OVCAR3 (cell line): Measurements from ENCODE around the genes EFNA5, PJA2, MAN2A1, TMEM232 and WDR36.

GRCh38 chr5:107474445-107474850 lies 196.3 kb downstream of the EFNA5 start:
- RRBS = no CpG with 5 or more reads among the region's 4 CpGs

DNA sequence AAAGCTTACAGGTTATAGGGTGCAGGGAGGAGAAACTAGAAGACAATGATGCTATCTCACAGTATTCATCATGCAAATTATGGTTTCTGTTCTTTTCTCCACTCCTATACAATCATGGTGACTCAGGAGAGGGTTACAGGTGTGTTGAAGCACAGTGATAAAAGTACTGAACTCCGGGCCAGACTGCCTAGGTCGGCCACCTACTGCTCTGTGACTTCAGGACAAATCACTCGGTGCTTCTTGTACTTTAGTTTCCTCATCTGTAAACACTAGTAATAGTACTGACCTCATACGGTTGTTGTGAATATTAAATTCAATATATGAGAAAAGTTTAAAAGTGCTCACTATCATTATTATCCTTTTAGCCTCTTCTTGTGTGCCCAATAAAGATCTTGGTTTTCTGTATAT lies 153.5 kb downstream of the EFNA5 start:
- RRBS = no CpG with 5 or more reads among the region's 4 CpGs

DNA sequence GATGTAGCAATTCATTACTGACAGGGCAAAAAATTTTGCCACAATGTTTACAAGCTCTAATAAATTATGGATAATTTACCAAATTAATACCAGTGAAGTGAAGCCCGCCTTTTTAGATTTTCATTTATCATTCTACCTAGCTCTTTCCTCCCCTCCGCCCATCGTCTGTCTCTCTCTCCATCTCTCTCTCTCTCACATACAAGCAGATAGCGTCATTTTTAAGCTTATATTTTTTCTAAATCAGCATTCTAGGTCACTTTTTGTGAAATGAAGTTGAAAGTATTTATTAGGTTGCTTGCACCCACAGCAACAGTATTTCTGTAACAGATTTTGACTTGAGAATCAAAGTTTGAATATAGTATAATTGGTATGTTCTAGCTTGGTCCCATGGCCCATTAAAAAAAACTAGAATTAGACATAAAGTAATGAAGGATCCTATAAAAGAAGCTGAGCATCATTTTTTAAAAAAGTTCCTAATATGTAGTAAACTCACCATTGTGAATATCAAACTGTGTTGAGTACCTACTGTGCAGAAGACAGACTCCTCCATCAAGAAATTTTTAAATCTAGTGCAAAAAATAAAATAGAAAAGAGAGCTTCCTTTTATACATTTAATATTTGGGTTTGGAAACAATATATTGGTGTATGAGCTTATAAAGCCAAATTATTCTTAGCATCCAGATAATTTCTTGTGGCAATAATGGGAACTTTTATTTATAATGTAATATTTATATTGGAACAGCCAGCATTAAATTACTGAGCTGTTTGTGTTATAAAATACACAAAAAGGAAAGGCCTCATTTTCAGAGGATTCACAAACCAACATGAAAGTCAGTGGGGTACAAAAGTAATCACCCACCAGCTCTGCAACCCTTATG lies 108.3 kb downstream of the EFNA5 start:
- RRBS = no CpG with 5 or more reads among the region's 4 CpGs

- RRBS = no CpG with 5 or more reads among the region's 4 CpGs
Observed at GRCh38 chr5:107594389-107595117, 76.2 kb downstream of the EFNA5 start.

DNA sequence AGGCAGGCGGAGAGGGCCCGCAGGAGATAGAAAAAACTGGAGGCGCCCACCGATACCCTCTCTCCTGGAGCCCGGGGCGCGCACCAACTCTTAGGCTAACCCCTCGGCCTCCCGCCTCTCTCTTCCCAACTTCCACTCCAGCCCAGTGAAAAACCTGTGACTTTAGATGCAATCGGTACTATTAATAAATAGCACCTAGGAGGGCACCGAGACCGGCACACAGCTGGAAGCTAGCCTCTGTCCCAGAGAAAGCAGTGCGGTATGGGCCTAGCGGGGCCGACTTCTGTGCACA lies 1.6 kb downstream of the EFNA5 start:
- RRBS = 8% methylated on average over 3 of the region's 15 CpGs

DNA sequence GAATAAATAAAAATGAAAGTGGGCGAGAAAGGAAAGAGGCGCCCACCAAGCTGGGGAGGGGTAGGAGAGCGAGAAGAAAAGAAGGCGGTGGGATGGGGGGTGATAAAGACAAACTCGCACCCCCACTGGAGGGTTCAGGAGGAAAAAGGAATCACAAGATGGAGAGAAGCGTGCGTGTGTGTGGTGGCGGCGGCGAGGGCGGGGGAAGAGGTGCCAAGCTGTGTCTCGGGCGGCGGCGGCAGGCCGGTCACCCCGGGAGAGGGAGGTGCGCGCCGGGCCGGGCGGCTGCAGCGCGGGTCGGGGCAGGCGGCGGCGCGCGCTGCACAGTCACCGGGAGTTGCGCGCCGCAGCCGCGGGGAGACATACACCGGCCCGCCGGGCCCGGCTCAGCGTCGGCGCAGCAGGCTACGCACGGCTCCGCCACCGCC lies at the start of gene EFNA5:
EFNA5 (minus strand) TSS at position 212 of the 428 bp plus-strand sequence.
- RRBS = 4% methylated on average over 24 of the region's 47 CpGs

DNA sequence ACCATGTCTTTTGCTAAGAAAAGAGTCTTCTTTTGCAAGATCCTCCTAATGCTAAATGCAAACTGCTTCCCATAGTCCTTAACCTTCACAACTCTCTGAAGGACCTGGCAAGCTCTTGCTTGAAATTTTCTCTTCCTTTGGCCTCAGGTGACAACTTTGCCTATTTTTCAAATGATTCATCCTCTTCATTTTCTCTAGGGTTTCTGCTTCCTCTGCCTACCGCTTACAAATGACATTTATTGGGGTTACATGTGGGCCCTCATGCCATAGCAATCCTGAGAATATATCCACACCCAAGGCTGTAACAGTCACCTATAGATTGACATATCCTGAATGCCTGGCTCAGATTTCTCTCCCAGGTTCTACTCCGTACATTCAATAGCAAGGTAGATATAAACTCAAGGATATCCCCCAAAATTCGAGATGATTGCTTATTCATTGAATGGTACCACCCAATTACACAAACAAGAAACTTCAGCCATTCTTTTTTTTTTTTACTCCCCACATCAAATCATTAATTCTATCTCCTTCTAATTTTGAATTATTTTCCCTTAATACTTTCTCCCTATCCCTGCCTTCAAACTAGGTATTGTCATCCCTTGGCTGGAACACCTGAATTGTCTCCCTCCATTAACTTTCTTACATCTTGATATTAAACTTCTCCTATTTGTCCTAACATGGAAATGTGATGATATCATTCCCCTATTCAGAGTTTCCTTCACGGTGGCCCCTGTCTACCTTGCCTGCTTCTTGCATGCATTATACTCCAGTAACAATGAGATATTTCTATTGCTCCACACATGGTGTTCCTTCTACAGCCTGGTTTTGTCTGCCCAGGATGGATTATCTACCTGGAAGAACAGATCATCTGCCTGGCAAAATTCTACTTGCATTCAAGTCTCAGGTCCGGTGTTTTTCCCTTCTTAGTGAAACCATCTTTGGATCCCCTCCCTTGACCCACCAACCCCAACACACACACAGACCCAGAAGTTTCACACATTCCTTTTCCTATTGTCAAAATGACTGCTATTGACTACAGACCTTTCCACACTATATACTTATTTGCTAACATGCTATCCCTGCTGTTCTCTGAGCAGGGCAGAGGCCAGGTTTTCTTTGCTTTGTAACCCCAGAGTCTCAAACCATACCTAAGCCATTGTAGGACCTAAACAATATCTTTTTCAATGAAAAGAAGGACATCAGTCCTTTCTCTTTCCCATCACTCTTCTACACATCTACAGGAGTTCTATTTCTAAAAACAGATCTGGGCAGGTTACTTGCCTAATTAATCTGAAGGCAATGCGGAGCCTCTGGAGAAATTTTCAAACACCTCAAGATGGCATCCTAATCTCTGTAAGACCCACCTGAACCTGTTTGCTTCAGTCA lies 241.1 kb downstream of the FBXL17 start:
- RRBS = no CpG with 5 or more reads among the region's 6 CpGs

DNA sequence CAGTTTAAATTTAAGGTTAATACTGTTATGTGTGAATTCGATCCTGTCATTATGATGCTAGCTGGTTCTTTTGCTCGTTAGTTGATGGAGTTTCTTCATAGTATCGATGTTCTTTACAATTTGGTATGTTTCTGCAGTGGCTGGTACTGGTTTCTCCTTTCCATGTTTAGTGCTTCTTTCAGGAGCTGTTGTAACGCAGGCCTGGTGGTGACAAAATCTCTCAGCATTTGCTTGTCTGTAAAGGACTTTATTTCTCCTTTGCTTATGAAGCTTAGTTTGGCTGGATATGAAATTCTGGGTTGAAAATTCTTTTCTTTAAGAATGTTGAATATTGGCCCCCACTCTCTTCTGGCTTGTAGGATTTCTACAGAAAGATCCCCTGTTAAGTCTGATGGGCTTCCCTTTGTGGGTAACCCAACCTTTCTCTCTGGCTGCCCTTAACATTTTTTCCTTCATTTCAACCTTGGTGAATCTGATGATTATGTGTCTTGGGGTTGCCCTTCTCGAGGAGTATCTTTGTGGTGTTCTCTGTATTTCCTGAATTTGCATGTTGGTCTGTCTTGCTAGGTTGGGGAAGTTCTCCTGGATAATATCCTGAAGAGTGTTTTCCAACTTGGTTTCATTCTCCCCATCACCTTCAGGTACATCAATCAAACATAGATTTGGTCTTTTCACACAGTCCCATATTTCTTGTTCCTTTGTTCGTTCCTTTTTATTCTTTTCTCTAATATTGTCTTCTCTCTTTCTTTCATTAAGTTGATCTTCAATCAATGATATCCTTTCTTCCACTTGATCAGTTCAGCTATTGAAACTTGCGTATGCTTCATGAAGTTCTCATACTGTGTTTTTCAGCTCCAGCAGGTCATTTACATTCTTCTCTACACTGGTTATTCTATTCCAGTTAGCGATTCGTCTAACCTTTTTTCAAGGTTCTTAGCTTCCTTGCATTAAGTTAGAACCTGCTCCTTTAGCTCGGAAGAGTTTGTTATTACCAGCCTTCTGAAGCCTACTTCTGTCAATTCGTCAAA lies 170.3 kb downstream of the FBXL17 start:
- RRBS = no CpG with 5 or more reads among the region's 11 CpGs

- RRBS = no CpG with 5 or more reads among the region's 2 CpGs
Observed at GRCh38 chr5:109407905-109408350, 1.8 kb downstream of the PJA2 start.

GRCh38 chr5:109409389-109410131 lies at the start of gene PJA2:
Gene PJA2 (minus strand): TSS chr5:109409974.
- RRBS = 8% methylated on average over 3 of the region's 63 CpGs

- RRBS = no CpG with 5 or more reads among the region's 4 CpGs
Observed at GRCh38 chr5:109468572-109469299, 59.0 kb upstream of the PJA2 start.

DNA sequence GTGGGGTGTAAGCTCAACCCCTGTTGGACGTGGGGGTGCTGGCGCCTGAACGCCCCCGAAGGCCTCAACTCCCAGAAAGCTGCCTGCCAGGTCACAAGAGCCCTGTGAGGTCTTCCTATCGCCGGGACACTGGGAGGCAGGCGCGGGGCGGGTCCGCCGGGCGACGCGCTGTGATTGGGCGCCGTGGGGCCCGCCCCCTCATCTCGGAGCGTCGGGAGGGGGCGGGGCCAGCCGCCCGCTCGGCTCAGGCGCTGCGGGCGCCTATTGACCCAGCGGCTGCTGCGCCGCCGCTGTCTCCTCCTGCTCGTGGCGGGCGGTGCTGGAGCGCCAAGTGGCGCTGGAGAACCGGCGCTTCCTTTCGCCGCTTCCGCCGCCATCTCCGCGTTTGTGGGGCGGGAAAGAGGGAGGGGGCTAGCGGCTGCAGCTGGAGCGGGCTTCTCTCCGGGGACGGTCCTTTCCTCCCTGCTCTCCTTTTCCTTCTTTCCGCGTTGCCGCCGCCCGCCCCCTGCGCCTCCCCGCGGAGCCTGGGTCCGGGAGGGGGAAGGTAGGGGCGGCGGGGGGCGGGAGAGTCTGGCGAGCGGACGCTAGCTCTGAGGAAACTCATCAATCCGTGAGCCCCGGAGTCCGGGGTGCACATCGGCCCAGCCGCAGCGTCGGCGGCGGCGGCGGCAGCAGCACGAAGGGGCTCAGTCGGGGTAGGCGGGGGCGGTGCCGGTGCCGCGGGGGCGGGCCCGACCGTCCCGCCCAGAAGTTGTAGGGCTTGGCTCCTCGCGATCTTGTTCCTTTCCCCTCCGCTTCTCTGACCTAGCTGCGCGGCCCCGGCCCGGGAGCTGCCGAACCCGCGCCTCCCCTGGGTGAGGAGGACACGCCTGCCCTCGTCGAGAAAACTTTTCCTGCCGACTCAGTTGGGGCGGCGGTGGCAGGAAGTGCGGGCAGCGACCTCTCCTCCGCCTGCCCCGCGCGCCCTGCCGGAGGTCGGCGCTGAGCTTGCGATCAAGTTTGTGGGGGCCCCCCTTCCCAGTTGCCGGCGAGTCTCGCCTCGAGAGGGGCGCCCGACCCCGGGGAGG lies at the start of gene MAN2A1:
MAN2A1 (plus strand) TSS at position 782 of the 1,067 bp plus-strand sequence.
- RRBS = 6% methylated on average over 46 of the region's 119 CpGs

GRCh38 chr5:109693346-109693932 lies 3.7 kb downstream of the MAN2A1 start:
- RRBS = no CpG with 5 or more reads among the region's 7 CpGs

GRCh38 chr5:109796927-109797819 lies 107.4 kb downstream of the MAN2A1 start:
- RRBS = no CpG with 5 or more reads among the region's 3 CpGs

DNA sequence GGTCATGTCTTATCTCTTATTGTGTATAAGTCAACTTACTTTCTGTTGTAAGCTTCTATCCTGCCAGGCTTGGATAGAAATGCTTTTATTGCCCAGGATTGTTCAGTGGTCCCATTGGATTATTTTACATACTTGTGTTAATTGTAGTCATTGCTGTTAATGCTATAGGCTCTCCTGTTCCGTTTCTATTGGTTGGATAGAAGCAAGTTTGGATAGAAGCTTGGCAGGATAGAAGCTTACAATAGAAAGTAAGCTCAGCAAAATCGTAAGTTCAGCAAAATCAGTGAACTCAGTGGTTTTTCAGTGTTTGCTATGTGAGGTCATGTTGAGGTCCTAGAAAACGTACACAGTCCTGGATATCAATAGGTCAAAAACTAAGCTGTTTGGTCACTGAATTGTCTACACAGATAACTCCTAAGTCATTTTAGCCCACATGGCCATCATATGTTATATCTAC lies 299.3 kb downstream of the MAN2A1 start:
- RRBS = no CpG with 5 or more reads among the region's 3 CpGs

DNA sequence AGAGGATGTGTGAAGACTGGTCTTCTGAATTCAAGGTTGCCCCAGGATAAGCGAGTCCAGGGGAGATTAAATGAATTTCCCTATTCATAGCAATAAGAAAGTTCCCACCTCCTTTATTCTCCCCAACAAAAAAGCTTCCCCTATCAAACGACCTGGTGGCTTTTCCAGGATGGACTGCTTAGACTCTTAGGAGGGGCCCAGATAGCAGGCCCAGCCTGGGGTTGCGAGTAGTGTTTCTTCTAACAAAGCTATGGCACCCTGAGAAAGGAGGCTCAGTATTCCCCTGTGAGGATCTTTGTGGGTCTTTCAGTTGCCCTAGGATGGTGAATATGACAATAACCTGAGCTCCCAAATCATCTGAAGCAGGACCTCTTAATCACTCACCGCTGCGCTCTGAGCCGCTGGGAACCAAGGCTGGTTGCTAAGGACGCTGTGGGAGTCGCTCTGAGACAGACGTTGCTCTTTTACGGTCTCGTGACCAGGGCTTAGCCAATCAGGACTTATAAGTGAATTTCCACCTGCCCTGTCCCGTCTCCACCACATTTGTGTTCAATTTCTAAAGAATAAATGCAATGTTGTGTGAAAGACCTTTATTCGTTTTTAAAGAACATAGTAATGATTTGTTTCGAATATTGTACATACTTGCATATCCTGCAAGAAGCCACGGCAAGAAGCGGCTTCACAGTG lies at the start of gene TMEM232:
TMEM232 (minus strand) TSS at position 429 of the 687 bp plus-strand sequence.
- RRBS = no CpG with 5 or more reads among the region's 16 CpGs

- RRBS = no CpG with 5 or more reads among the region's 22 CpGs
Observed at GRCh38 chr5:110985491-110986121, 85.9 kb upstream of the TSLP start.

DNA sequence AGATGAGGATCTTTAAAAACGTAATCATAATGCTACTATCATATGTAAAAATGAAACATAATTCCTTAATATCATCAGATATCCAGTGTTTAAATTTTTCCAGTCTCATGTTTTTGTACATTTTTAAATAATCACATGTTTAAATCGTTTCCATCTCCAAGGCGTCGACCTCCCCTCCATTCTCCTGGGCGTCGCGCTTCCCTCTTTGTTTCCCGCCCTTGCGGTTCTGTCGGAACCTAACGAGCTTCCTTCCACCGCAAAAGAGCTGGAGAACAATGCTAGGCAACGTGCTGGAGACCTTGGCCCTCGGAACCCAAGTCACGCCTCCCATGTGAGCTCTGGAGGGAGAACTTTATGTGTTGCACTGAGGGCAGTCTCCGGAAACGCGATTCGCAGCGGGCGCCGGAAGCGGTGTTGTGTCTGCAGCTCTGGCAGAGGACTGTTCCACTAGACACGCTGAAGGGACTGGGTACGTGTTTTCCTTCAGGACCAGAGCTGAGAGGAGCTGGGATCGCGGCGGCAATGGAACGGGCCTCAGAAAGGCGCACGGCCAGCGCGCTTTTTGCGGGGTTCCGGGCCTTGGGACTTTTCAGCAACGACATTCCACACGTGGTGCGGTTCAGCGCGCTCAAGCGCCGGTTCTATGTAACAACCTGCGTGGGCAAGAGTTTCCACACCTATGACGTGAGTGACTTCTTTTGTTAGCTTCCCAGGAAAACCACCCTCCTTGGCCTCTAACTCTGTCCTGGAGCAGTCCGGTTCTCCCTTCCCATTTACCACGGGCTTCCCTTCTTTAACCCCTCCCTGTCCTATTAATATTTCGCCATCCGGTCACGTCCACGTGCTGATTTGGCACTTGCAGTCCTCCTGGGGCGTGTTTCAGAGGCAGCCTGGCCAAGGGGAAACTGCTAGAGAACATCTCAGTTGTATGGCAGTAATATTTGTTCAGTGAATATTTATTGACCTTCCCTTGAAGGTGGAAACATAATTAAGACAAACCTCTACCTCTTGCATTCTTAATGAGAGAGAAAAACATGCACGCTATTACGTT lies at the start of gene WDR36:
WDR36 (plus strand) TSS at position 414 of the 1,051 bp plus-strand sequence.
- RRBS = 6% methylated on average over 10 of the region's 53 CpGs

DNA sequence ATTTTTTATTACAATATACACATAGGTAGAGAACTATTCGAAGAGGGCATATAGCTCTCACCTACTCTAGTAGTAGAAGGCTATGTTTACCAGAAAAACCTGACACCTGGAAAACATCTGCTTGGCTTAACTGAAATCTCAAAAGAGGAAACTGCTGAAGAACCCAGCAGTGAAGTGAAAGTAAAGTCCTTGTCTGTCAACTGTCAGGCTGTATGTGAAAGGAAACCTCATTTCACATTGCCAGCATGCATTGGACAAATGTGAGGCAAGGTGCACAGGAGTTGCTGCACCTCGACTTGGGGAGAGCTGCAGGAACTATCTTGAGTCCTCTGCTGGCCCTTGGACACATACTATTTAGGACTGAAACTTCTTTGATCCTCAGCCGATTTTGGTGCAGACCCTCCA lies 53.4 kb downstream of the NREP start:
- RRBS = no CpG with 5 or more reads among the region's 3 CpGs

GRCh38 chr5:111729742-111730997 lies 26.8 kb downstream of the NREP start:
- RRBS = no CpG with 5 or more reads among the region's 24 CpGs